ENCODE measurements around a stretch of chr7.

- PRO-cap: no peak
Measured at GRCh38 chr7:30140015-30140412, 5.2 kb downstream of the MTURN start.

GRCh38 chr7:30331142-30331556 lies 46.8 kb downstream of the ZNRF2 start:
- PRO-cap: no peak

DNA sequence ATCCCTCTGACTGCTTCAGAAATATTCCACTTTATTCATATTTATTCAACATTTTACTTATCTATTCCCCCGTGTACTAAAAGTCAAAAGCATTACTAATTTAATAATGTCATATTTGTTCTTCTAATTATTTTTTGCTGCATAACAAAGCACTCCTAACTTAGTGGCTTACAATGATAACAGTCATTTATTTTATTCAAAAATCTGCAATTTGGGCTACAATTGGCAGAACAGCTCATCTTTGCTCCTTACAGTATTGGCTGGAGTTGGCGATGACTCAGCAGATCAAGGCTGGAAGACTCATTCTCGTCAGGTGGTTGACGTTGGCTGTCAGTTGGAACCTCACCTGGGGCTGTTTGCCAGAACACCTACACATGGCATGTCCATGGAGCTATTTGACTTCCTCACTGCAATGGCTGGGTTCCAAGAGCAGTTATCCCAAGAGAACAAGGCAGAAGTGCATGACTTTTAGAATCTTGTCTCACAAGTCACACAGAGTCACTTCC lies 75.2 kb downstream of the NOD1 start:
- PRO-cap: no peak

GRCh38 chr7:30432806-30433380 lies 45.7 kb downstream of the NOD1 start:
- PRO-cap: no peak

GRCh38 chr7:30562977-30563709 lies 31.5 kb upstream of the GARS1 start:
- PRO-cap: no peak

DNA sequence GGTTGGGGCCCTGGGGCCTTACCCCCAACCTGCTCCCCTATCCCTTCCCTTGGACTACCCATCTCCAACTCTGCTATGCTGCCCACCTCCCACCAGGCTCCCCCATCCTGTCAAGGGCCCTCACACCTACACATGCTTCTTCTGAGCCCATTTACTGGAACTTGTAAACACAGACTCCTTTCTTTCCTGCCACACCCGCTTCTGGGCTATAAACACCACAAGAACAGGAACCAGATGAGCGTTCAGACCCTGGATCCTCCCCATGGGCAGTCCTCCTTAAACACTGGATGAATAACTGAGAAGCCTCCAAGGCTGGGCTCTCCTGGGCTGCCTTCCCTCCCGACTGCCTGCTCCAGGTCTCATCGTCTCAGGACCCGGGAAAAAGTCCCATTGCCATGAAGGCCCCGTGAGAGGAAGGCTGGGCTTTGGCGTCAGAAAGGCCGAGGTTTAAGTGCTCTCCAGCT lies 15.5 kb upstream of the CRHR2 start:
- PRO-cap: no peak

DNA sequence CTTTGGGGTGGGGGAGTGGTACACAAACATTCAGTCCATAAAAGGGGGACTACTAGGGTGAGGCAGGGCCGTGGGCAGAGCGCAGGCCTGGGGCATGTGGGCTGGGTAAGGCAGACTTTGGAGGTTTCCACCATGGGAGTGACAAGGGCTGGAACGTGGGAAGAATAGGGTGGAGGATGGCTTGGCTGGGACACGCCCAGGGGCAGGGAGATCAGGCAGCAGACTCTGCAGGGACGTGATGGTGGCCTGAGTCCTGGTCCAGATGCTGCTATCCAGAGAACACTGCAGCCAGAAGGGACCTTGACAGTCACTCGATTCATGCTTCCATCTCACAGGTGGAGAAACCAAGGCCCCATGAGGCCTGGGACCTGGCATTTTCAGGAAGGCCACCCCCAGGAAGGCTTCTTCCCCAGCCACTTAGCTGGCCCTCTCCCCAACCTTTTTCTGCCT lies 24.7 kb upstream of the CRHR2 start:
- PRO-cap: no peak

GRCh38 chr7:30846233-30846833 lies 65.3 kb upstream of the AQP1 start:
- PRO-cap: no peak

- PRO-cap: no peak
Measured at GRCh38 chr7:30859653-30859852, 52.1 kb upstream of the AQP1 start.

- PRO-cap: no peak
Measured at GRCh38 chr7:30865003-30865352, 46.7 kb upstream of the AQP1 start.

GRCh38 chr7:30915635-30916409 lies 4.2 kb downstream of the AQP1 start:
- PRO-cap: no peak

- PRO-cap: no peak
Measured at GRCh38 chr7:30983281-30984129, 19.8 kb downstream of the GHRHR start.

DNA sequence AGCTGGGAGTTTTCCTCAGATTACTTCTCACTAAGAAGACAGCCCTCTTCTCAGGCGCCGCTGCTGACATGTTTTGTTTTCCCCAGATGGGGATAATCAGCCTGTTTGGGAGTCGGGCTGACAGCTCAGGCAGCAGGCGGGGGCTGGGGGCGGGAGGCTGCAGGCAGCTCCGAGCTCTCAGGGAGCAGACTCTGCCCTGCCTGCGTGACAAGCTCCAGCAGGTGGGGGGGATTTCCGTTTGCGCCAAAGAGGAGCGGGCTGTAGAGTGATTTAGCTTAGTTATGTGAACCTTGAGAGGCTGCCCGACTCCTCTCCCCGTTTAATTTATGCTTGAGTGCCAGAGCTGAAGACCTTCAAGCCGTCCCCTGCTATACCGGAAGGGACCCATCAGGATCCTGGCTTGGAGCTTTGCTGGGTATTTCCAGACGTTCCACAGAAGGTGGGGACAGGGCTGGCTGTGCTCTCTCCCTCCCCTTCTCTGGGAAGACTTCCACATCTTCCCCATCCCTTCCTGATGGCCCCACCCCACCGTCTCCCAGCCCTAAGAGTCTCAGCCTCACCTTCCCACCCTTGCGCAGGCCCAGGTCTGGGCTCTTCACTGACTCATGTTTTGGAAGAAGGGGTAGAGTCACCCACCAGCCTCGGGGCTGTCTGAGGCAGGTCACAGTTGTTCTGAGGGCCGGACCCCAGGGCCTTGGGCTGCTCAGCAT lies 24.8 kb upstream of the ADCYAP1R1 start:
- PRO-cap: no peak

- PRO-cap: no peak
Measured at GRCh38 chr7:31464592-31465032, 49.3 kb upstream of the ITPRID1 start.

DNA sequence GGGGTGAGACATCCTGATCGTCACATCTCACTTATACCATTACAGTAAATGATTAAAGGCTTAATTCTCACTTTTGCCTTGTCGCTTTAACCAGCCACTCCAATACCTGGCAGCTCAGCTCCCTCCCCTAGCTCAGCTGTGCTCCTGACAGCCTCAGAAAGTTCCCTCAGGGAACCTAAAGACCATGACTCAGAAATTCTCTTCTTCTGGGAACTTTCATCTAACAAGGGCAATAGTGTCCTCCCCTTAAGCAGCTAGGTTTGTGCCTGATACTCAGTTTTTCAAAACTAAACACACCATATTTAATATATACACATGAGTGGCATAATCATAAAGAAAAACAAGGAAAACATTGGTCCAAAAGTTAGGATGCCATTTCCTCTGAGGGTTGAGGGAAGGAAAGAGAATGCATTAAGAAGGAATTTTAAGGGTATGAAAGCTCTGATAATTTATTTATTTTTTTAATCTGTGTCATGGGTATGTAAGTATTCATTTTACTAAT lies 174.3 kb downstream of the AVL9 start:
- PRO-cap: no peak

DNA sequence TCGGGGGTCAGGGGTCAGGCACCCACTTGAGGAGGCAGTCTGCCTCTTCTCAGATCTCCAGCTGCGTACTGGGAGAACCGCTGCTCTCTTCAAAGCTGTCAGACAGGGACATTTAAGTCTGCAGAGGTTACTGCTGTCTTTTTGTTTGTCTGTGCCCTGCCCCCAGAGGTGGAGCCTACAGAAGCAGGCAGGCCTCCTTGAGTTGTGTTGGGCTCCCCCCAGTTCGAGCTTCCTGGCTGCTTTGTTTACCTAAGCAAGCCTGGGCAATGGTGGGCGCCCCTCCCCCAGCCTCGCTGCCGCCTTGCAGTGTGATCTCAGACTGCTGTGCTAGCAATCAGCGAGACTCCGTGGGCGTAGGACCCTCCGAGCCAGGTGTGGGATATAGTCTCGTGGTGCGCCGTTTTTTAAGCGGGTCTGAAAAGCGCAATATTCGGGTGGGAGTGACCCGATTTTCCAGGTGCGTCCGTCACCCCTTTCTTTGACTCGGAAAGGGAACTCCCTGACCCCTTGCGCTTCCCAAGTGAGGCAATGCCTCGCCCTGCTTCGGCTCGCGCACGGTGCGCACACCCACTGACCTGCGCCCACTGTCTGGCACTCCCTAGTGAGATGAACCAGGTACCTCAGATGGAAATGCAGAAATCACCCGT lies 378.2 kb upstream of the BMPER start:
- PRO-cap: no peak

DNA sequence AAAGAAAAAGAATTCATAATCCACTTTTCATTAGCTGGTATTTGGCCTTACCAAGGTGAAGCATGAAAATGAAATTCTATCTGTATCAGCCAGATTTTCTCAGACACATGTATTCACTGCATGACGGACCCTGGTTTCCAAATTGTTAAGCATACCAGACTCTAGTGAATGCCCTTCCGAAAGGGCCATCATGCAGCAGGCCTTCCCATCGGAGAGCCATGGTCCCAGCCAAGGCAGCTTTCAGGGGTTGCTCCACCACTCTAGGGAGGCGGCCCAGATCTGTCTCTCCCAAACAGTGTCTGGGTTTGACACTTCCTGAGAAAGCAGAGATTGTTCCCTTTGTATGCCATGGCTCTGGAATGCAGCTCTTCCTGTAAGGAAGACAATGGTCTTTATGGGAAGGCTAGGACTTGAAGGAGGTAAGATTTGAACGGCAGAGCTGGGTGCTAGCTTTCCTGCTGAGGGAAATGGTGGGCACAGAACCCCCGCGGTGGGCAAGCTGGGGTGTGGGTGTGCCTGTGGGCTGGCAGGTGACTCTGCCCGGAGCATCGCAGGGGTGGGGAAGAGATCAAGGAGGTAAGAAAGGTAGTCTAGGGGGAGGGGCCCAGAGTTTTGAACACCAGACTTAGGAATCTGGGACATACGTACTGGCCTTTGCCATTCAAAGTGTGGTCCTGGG lies 178.7 kb upstream of the BMPER start:
- PRO-cap: no peak

DNA sequence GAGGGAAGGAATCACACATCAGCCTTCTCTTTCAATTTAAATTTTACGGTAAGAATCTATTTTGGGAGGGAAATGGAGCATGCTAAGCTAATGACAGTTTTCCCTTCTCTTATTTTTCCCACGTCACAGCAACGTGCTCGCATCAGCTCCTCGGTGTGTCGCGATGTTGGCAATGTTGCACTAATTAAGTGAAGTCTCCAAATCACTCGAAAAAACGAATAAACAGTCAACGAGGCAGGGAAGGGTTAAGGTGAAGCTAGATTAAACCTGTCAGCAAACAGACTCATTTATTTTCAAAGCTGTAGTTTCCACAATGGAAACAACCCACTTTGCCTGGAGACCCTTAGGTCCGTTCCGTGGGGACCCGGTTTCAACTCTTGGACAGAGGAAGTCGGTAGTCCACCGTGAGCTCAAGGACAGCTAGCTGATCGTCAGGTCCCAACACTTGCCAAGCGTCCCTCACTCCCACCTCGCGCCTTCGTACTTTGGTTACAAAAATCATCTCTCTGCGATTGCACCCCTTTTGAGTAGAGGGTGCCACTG lies 1.6 kb upstream of the BMPER start:
- PRO-cap: no peak

DNA sequence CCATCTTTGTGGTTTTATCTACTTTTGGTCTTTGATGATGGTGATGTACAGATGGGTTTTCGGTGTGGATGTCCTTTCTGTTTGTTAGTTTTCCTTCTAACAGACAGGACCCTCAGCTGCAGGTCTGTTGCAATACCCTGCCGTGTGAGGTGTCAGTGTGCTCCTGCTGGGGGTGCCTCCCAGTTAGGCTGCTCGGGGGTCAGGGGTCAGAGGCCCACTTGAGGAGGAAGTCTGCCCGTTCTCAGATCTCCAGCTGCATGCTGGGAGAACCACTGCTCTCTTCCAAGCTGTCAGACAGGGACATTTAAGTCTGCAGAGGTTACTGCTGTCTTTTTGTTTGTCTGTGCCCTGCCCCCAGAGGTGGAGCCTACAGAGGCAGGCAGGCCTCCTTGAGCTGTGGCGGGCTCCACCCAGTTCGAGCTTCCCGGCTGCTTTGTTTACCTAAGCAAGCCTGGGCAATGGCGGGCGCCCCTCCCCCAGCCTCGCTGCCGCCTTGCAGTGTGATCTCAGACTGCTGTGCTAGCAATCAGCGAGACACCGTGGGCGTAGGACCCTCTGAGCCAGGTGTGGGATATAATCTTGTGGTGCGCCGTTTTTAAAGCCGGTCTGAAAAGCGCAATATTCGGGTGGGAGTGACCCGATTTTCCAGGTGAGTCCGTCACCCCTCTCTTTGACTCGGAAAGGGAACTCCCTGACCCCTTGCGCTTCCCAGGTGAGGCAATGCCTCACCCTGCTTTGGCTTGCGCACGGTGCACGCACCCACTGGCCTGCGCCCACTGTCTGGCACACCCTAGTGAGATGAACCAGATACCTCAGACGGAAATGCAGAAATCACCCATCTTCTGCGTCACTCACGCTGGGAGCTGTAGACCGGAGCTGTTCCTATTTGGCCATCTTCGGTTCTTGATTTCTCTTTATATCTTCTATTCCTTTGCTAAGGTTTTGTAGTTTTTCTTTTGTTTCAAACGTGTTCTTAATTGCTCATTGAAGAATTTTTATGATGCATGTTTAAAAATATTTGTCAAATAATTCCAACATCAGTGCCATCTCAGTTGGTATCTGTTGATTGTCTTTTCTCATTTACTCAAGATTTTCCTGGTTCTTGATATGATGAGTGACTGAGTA lies 269.7 kb downstream of the BMPER start:
- PRO-cap: no peak

DNA sequence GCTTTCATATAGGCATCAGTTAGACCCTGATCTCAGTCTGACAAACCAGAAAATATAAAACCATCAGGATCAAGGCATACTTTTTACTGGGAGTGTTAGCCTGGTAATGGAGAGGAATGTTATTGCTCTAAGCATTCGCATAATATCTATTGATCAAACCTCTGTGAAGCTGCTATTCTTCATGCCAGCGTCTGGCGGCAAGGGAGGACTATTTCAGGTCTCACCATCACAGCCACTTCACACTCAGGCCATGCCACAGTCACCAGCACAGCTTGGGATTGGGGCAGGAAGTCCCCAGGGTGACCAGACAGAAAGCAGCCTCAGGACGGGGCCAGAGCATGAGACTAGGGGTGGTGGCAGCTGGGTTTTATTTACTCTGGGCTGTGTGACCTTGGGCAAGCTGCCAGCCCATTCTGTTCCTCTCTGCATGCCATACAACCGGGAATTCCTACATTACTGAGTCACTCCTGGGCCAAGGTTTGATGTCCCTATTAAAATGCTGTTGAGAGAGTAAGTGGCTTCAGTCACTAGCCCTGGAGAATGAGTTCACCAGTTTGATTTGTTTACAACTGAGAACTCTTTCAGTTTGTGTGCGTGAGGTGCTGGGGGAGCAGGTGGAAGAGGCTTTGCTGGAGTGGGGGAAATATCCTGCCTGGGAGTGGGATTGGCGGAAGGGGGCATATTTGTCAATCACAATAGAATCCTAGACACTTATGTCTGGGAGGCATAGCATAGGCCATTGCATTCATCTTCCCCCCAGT lies 90.3 kb downstream of the NPSR1 start:
- PRO-cap: no peak